Epithelial cell of alveolus of lung (primary cell): ENCODE data around the gene FOS.

- RAMPAGE, long total RNA: no peak
- RRBS: no CpG with 5 or more reads among the region's 2 CpGs
Observed at GRCh38 chr14:75138343-75138872, 11.6 kb upstream of the NEK9 start.

GRCh38 chr14:75242429-75243066 is 36.1 kb upstream of the FOS start:
- RAMPAGE, long total RNA: no peak
- RRBS: no CpG with 5 or more reads among the region's 10 CpGs

DNA sequence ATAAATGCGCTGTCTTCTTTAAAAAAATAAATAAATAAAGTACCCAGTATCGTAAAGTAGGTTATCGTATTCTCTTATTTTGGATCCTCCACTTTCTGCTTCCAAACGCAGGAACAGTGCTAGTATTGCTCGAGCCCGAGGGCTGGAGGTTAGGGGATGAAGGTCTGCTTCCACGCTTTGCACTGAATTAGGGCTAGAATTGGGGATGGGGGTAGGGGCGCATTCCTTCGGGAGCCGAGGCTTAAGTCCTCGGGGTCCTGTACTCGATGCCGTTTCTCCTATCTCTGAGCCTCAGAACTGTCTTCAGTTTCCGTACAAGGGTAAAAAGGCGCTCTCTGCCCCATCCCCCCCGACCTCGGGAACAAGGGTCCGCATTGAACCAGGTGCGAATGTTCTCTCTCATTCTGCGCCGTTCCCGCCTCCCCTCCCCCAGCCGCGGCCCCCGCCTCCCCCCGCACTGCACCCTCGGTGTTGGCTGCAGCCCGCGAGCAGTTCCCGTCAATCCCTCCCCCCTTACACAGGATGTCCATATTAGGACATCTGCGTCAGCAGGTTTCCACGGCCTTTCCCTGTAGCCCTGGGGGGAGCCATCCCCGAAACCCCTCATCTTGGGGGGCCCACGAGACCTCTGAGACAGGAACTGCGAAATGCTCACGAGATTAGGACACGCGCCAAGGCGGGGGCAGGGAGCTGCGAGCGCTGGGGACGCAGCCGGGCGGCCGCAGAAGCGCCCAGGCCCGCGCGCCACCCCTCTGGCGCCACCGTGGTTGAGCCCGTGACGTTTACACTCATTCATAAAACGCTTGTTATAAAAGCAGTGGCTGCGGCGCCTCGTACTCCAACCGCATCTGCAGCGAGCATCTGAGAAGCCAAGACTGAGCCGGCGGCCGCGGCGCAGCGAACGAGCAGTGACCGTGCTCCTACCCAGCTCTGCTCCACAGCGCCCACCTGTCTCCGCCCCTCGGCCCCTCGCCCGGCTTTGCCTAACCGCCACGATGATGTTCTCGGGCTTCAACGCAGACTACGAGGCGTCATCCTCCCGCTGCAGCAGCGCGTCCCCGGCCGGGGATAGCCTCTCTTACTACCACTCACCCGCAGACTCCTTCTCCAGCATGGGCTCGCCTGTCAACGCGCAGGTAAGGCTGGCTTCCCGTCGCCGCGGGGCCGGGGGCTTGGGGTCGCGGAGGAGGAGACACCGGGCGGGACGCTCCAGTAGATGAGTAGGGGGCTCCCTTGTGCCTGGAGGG is at the start of gene FOS:
Gene FOS, plus strand, starts transcription at position 841 of the 1,247 bp plus-strand sequence.
- RAMPAGE, long total RNA: start-site peak on the plus strand centred at position 839 of the sequence, 6 bp wide, 1,800 and 906 reads in 2 replicates
- RRBS: 1% methylated on average over 24 of the region's 97 CpGs

DNA sequence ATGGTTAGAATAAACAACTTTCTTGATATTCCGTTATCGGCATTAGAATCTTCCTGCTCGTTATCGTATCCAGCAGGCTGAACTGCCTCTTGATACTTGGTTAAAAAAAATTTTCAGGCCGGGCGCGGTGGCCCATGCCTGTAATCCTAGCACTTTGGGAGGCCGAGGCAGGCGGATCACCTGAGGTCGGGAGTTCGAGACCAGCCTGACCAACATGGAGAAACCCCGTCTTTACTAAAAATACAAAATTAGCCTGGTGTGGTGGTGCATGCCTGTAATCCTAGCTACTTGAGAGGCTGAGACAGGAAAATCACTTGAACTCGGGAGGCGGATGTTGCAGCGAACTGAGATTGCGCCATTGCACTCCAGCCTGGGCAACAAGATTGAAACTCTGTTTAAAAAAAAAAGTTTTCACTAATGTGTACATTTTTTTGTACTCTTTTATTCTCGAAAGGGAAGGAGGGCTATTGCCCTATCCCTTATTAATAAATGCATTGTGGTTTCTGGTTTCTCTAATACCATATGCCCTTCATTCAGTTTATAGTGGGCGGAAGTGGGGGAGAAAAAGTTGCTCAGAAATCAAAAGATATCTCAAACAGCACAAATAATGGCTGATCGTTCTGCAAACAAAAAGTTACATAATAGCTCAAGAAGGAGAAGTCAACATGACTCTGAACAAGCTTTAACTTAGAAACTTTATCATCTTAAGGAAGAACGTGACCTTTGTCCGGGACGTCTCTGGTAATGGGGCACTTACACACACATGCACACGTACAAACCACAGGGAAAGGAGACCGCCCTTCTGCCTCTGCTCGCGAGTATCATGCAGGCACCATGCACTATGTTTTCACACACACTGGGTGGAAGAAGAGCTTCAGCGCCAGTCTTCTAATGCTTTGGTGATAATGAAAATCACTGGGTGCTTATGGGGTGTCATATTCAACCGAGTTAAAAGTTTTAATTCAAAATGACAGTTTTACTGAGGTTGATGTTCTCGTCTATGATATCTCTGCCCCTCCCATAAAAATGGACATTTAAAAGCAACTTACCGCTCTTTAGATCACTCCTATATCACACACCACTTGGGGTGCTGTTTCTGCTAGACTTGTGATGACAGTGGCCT is 4.4 kb downstream of the FOS start:
- RAMPAGE, long total RNA: no peak
- RRBS: no CpG with 5 or more reads among the region's 30 CpGs

GRCh38 chr14:75294243-75295036 is 15.8 kb downstream of the FOS start:
- RAMPAGE, long total RNA: no peak
- RRBS: 1% methylated on average over 17 of the region's 48 CpGs

GRCh38 chr14:75427365-75427563 is 558 bp upstream of the JDP2 start:
- RAMPAGE, long total RNA: no peak
- RRBS: 10% methylated on average over 1 of the region's 10 CpGs

GRCh38 chr14:75522943-75523469 is 737 bp downstream of the BATF start:
- RAMPAGE, long total RNA: no peak
- RRBS: no CpG with 5 or more reads among the region's 1 CpG

DNA sequence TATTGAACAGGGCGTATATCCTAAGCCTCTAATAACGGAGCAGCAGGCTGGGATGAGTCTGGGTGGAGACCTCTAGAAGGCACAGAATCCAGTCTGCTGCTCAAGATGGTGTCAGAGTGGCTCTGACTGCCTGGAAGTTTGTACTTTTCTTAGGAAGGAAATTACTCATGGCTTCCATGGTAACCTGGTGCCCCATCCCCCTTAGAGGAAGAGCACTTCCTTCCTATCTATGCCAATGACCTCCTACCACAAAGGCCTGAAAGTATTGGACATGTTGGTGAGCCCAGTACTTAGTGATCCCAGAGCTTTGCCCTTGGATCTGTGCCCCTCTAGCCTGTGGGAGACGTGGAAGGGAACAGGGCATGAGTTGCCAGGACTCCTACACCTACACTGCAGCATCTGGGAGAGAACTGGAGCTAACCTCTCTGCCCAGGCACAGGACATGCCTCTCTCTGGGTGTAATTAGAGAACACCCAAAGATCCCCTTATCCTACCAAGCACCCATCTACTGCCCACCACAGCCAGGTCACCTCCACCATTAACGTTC is 1.6 kb downstream of the BATF start:
- RAMPAGE, long total RNA: no peak
- RRBS: no CpG with 5 or more reads among the region's 4 CpGs

- RAMPAGE, long total RNA: no peak
- RRBS: no CpG with 5 or more reads among the region's 6 CpGs
Observed at GRCh38 chr14:75775302-75775828, 114.3 kb downstream of the TTLL5 start.

GRCh38 chr14:75984411-75985313 is 901 bp upstream of the IFT43 start:
- RAMPAGE, long total RNA: no peak
- RRBS: no CpG with 5 or more reads among the region's 4 CpGs

DNA sequence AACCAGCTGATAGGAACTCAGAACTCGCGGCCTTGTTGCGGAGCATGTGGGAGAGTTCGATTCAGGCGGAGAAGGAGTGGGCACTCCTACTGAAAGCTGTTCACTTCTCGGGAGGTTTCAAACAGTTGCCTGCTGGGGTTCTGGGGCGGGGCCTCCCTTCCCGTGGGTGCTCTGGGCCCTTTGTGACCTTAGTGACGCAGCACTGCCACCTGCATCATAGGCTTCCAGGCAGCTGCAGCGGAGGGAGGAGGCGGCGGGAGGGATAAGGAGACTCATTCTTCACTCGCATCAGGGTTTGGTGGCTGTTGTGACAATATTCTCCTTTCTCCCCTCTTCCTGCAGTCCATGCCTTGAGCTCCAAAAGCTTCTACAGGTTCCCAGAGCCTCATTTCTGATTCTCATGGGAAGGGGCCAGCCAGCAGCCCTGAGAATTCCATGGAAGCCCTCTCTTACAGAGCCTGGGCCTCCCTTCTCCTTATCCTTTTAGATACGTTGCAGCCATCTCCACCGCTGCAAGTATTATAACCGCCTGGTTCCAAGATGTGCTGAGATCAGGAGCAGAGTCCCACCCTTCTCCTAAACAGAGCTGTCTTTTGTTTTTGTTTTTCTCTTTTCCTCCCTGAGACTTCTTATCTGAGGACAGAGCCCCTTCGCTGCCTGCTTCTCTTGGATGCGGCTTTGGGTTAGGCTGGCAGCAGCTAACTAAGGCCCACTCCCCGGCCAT is 67.8 kb upstream of the GPATCH2L start:
- RAMPAGE, long total RNA: no peak
- RRBS: no CpG with 5 or more reads among the region's 19 CpGs

GRCh38 chr14:76377343-76377822 is 1.4 kb downstream of the ESRRB start:
- RAMPAGE, long total RNA: no peak
- RRBS: under 1% methylated on average over 11 of the region's 26 CpGs

GRCh38 chr14:76761838-76762264 is 583 bp downstream of the VASH1 start:
- RAMPAGE, long total RNA: no peak
- RRBS: under 1% methylated on average over 8 of the region's 55 CpGs

- RAMPAGE, long total RNA: no peak
- RRBS: no CpG with 5 or more reads among the region's 11 CpGs
Observed at GRCh38 chr14:76774389-76774963, 13.2 kb downstream of the VASH1 start.

GRCh38 chr14:76810660-76811452 is 1.8 kb downstream of the ANGEL1 start:
- RAMPAGE, long total RNA: no peak
- RRBS: no CpG with 5 or more reads among the region's 12 CpGs

DNA sequence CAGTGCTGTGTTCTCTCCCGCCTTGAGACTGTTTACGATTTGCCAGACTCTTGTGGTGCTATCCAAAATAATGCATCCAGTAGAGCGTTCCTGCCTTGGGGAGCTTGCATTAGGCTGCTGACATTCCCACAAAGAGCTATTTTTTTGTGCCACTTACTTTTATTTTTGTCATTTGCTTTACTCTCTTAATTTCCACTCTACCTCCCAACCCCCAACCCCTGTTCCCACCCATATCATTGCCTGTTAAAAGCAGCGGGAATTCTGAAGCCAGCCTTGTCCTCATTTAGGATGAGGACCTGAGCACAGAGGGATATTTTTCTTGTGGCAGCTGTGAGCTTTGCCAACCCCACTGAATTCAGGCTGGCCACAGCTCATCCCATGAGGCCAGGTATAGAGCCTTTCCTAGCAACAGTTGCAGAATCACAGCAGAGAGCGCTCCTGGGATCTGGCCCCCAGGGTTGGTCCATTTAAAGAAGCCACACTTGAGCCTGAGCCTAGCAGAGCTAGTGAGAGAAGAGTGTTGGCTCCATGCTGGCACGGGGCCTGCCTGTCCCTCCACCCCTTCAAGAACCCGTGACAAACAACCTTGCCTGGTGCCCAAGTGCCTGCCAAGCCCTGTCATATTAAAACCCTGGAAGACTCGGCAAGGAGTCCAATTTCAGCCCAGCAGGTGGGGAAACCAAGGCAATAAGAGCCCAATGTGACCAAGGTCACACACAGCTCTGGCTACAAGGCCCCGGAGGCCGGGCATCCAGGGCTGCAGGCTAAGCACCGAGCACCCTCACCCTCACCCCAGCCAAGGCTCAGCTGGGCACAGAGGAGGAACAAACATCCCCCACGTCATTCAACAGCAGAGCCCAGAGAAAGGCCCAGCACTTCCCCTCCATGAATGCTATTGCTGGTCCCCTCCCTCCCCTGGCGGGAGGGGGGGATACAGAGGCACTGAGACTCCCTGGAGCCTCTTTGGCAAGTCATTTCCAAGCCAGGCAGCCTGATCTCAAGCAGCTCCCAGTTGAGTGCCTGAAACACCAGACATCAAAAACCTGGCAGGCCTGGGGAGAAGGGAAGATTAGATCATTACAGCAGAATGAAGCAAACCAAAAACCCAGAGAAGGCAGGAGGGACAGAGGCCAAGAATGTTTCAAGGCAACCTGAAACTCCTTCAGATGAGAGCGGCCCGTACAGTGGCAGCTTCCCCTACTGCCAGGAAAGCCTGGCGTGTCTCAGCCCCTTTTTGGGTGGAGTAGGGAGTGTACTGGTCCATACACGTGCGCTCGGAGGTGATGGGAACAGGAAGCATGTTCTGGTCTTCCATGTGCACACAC is 91.7 kb downstream of the LRRC74A start:
- RAMPAGE, long total RNA: no peak
- RRBS: no CpG with 5 or more reads among the region's 19 CpGs

DNA sequence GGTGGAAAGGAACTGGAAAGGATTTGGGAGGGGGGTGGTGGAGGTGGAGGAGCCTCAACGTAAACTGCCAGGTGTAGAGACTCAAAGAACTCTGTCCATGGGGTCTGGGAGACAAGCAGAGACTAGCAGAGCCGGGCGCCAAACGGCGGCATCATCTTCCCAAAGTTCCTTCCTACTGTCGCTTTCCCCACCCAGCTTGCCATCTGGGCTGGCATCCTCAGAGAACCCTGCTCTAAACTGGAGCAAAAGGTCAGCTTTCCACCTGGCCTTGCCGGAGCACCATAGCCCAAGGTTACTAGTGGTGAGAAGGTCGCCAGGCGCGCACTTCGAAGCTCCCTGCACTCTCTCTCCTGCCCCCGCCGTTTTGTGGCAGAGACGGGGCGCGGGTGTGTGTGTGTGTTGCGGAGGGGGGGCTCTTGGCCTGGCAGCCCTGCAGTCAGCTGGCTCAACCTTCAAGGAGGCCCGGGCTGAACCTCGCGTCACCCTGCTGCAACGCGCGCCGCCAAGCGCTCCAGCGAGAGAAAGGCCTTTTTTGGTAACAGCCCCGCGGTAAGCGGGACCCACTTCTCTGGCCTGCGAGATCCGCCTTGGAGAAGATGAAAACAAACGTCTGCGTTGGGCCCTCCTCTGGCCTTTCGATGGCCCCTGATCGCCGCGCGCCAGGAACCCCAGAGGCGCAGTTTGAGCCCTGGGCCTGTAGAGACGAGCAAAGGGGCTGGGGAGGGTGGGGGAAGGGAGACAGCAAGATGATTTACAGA is 4.2 kb upstream of the IRF2BPL start:
- RAMPAGE, long total RNA: no peak
- RRBS: no CpG with 5 or more reads among the region's 40 CpGs

- RAMPAGE, long total RNA: no peak
- RRBS: no CpG with 5 or more reads among the region's 6 CpGs
Observed at GRCh38 chr14:77182450-77182889, 872 bp downstream of the TMEM63C start.

DNA sequence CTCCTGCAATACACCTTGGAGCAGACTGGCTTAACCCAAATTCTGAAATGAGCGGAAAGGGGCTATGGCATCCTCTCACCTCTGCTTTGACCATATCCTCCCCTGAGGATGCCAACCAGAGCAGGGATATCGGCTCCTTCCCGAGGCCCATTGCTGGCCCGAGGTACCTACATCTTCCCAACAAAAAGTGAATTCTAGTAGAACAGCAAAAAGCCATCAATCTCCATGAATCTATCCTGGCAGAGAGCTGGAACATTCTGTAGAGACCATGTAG is 36.8 kb downstream of the NGB start:
- RAMPAGE, long total RNA: no peak
- RRBS: no CpG with 5 or more reads among the region's 4 CpGs

DNA sequence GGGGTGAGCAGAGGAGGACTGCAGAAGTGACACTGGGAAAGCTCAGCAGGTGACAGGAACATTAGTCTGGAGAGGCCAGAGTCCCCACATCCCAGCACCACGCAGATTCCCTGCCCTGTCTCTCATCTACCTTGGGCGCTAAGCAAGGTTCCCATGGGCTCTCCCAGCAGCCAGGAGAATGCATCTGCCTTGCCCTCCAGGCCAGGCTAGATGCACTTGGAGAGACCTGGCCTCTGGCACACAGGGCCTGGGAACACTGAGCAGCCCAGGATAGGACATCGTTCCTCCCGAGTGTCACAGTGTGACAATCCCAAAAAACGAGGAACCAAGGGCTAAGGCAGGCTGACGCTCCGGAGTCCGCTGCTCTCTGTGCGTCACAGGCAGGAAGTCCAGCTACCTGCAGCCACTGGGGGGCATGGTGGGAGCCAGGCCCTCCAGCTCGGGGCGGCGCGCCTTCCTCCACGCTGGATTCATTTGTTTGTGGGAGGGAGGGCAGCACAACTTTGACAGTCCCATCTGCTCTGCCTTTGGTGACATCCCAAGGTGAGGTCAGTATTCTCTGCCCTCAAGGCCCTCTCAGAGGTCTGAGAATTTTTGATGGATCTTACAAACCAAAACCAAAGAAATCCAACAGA is 5.4 kb upstream of the NGB start:
- RAMPAGE, long total RNA: no peak
- RRBS: no CpG with 5 or more reads among the region's 14 CpGs